ENCODE data around the gene DNAAF5.

DNA sequence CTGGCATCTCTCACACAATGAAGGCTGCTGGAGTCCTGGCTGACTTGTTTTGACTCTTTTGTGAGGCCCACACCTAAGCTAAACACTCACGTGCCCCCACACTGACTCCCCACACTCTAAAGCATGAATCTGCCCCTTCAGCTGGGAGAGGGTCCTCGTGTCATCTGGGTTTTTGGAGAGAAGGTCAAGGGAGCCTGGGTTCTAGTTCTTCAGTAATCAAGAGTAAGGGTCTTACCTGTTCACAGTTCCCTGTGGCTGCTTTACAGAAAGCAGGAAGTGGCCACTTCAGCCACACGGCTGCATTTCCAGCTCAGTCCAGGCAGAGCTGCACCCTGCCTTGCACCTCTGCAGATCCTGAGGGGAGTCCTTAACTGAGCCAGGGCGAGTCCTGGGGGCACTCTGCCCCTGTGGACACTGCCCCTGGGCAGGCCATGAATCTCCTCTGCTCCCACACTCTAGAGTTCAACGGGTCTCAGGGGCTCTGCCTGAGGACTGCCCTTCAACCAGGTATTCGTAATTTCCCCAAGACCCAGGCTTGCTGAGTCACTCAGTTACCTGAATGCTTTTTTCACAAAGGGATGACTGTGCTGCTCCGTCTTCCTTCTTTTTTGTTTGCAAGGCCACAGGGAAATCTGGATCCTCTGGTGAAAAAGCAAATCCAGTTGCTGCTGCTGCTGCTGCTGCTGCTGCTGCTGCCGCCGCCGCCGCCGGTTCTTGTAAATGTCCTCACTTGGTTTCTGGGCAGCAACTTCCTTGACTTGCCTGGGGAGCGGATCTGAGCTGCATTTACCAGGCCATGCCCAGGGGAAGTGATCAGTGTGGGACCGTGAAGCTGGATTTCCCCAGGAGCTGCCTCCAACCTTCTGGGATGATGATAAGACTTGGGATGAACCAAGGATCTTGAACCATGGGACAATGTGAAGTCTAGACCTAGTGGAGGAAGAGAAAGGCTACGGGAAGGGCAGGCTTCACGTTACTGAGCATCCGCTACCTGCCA lies 157.3 kb upstream of the FAM20C start:
- PRO-cap, 7 experiments = no peak in any of the 7 experiments

GRCh38 chr7:52036-52498 lies 140.3 kb upstream of the FAM20C start:
- PRO-cap, 7 experiments = no peak in any of the 7 experiments

GRCh38 chr7:159941-160270 lies 32.5 kb upstream of the FAM20C start:
- PRO-cap, 7 experiments = no peak in any of the 7 experiments

- PRO-cap, 7 experiments = no peak in any of the 7 experiments
Observed at GRCh38 chr7:191096-191795, 1.1 kb upstream of the FAM20C start.

DNA sequence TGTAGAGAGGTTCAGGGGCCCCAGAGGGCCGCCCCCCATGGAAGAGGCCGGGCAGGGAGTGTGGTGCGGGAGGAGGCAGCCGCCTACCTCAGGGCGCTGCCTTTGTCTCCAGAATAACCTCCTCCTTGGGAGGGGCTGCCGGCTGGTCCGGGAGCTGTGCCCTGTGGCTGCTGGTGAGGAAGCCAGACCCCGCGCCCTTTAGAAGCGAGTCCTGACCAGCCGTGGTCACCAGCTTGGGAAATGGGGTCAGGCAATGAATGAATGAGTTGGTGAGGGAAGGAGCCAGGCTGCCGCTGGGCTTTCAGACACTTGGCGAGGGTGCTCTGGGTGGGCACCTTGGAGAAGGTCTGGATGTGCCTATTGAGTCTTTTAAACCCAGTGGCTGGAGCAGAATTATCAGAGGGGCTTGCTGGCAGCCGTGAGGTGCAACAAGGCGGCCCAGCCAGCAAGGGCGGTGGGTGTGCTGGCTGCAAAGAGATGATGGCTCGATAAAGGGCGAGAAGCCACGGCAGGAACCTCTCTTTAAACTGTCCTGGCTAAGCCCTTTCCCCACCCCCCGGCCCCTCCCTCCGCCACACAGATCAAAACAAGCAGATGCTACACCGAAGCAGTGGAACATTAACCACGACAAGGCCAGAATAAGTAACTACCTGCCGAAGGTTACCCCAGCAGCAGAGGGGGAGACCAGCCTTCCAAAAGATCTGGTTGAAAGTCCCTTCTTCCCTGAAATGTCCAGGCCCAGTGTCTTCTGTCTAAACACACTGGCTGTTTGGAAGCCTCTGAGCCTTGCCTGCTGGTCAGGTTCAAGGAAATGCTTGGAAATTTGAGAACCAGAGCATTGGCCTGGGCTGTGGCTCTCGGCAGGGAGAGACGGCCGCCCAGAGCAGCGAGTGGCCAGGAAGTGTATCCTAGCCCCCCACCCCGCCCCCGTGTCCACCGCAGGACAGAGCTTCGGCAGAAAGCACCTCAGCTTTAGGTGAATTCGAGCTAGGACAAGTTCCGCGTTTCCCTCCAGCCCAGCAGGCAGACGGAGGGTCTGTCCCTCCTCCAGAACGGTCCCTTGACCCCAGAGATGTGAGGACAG lies 1.8 kb downstream of the FAM20C start:
- PRO-cap, 7 experiments = no peak in any of the 7 experiments

DNA sequence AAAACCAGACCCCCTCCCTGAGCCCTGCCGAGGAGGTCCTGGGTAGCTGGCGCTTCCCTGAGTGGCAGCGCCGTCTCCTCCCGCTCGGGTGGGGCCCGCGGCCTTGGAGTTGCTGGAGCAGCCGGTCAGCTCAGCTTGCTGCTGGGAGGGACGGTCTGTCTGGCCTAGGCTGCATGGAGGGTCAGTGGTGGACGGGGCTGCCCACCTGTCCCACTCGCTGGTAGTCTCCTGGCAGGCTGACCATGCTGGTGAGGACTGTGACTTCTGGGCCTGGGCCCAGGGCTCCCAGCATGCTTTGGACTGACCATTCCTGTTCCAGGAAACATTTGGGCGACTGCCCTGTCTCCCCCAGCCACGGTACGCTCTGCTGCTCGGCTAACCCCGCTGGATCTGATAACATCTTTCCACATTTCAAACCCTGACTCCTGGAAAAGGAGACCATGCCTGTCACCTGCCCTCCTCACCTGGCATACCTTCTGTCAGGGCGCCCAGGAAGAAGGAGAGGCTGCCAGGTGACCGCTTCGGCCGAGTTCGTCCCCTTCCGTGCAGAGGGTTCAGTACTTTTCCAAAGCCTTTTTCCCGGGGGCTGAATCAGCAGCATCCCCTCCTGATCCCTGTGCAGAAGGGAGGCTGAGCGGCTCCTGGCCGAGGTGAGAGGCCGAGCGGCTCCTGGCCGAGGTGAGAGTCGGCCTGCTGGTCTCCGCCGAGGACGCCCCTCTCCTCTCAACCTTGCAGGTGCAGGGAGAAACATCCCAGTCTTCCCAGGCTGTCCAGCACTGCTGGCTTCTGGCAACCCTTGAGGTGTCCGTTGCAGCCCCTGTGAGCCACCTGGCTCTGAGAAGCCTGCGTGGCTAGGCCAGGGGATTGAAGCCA lies 43.4 kb downstream of the FAM20C start:
- PRO-cap, 7 experiments = no peak in any of the 7 experiments

GRCh38 chr7:240036-241290 lies 48.1 kb downstream of the FAM20C start:
- PRO-cap, 7 experiments = no peak in any of the 7 experiments

DNA sequence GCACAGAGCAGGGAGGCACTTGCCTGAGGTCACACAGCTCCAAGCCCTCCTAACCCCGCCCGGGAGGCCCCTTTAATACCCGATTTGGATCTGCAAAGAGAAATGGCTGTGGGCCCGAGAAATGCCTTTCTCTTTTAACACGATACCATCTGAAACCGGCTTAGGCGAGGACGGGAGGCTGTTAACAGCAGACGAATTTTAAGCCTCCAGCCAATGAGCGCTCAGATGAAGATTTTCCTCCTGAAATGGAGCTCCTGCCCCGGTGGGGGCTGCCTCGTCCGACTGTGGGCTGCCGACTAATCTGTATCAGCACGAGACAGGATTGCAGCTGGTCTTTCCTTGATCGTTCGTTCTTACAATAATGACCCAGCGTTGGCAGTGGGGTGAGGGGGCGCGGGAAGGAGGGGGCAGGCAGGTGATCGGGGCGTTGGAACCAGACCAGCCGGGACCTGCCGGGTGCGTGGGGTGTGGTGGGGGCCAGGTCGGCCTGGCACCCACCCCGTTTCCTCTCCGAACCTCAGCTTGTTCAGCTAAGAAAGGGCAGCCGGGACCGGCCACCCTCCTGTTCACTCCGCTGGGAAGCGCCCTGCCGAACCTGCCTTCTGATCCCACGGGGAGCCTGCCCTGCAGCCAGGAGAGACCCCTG lies 36.2 kb upstream of the FOXL3 start:
- PRO-cap, 7 experiments = no peak in any of the 7 experiments

GRCh38 chr7:306315-306609 lies 16.3 kb downstream of the FOXL3 start:
- PRO-cap, 7 experiments = no peak in any of the 7 experiments

GRCh38 chr7:333495-333892 lies 43.5 kb downstream of the FOXL3 start:
- PRO-cap, 7 experiments = no peak in any of the 7 experiments

- PRO-cap, 7 experiments = peak in 2 of 7 experiments; most common plus-strand start chr7:362576 (in 2); most common minus-strand start chr7:362513 (in 1)
Observed at GRCh38 chr7:362293-363145, 72.5 kb downstream of the FOXL3 start.

DNA sequence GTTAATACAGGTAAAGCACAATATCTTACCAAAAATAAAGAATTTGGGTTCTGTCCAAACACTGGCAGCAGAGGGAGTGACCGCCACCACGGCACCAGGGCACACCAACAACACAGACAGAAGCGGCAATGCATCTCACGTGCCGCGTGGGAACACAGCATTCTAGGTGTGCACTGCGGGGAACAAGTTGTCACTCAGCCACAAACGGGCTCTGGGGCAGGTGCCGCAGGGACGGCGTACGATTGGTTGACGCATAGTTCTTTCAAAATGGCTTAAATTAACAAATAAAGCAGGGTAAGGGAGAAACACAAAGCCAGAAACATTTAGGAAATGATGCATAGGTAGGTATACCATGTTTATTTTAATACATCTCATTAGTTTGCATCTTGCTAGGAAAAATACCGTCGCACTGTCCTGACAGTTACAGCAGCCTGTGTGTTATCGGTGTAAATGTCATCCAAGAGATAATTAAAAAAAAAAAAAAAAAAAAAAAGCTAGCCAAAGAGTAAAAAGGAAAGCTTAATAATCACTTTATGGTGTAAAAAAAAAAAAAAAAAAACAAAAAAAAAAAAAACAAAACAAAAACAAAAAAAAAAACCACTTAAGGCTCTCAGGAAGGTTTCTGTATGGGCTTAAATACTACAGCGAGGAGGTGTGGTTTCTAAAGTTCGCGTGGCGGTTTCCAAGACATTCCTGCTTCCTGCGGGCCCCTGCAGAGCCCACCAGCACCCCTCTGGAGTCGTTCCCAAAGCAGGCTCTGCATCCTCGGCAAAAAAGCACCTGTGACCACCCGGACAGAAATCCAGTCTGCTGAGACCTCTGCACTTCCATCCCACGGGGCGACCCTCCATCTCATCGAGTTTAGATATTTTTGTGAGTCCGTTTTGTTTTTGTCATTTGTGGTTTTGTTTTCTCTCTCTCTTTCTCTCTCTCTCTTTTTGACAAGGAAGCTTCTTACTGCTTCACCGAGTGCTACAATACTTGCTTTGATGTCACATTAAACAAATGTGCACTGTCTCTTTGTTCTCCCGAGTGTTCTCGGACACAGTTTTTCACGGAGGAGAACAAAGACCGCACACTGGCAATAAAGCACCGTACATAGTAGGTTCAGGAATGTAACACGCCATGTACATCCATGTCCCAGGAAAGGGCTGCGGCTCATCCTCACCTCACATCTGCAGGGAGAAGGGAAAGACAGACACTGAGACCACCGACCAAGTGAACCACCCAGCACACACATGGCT lies 21.8 kb downstream of the PDGFA start:
- PRO-cap, 7 experiments = no peak in any of the 7 experiments

- PRO-cap, 7 experiments = no peak in any of the 7 experiments
Observed at GRCh38 chr7:511901-512566, 7.6 kb downstream of the PDGFA start.

GRCh38 chr7:513706-514367 lies 5.8 kb downstream of the PDGFA start:
- PRO-cap, 7 experiments = no peak in any of the 7 experiments

DNA sequence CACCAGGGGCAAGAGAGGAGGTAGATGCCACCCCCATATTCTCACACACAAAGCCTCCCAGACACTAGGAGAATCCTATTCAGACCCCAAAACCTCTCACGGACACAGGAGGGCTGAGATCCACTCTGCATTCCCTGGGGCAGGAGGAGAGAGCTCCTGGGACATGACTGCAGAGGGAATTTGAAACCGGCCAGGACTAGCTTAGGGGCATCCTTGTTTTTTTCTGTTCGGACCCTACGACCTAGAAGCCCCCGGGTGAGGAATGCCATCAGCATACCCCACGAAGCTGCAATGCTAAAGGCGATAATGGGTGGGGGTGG lies 4.1 kb downstream of the PDGFA start:
- PRO-cap, 7 experiments = no peak in any of the 7 experiments

- PRO-cap, 7 experiments = no peak in any of the 7 experiments
Observed at GRCh38 chr7:516651-517072, 3.0 kb downstream of the PDGFA start.

DNA sequence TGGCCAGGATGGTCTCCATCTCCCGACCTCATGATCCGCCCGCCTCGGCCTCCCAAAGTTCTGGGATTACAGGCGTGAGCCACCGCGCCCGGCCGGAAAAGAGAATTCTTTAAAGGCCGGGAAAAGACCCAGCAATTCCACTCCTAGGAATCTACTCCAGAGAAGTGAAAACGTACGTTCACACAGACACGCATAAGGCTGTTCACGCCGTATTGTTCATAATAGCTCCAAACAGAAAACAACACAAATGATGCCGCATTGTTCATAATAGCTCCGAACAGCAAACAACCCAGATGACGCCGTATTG lies 85.4 kb upstream of the DNAAF5 start:
- PRO-cap, 7 experiments = no peak in any of the 7 experiments

GRCh38 chr7:644804-645419 lies 81.6 kb upstream of the DNAAF5 start:
- PRO-cap, 7 experiments = no peak in any of the 7 experiments

- PRO-cap, 7 experiments = no peak in any of the 7 experiments
Observed at GRCh38 chr7:696814-697530, 29.5 kb upstream of the DNAAF5 start.

GRCh38 chr7:726416-726834 lies at the start of gene DNAAF5:
Gene DNAAF5, plus strand, starts transcription at chr7:726699.
- PRO-cap, 7 experiments = peak in 7 of 7 experiments; most common plus-strand start chr7:726699 (in 6); most common minus-strand start chr7:726618 (in 7)

Data from T-cell (primary cell).